Measurements from ENCODE around the genes ARHGAP11A, SCG5 and GOLGA8B.

DNA sequence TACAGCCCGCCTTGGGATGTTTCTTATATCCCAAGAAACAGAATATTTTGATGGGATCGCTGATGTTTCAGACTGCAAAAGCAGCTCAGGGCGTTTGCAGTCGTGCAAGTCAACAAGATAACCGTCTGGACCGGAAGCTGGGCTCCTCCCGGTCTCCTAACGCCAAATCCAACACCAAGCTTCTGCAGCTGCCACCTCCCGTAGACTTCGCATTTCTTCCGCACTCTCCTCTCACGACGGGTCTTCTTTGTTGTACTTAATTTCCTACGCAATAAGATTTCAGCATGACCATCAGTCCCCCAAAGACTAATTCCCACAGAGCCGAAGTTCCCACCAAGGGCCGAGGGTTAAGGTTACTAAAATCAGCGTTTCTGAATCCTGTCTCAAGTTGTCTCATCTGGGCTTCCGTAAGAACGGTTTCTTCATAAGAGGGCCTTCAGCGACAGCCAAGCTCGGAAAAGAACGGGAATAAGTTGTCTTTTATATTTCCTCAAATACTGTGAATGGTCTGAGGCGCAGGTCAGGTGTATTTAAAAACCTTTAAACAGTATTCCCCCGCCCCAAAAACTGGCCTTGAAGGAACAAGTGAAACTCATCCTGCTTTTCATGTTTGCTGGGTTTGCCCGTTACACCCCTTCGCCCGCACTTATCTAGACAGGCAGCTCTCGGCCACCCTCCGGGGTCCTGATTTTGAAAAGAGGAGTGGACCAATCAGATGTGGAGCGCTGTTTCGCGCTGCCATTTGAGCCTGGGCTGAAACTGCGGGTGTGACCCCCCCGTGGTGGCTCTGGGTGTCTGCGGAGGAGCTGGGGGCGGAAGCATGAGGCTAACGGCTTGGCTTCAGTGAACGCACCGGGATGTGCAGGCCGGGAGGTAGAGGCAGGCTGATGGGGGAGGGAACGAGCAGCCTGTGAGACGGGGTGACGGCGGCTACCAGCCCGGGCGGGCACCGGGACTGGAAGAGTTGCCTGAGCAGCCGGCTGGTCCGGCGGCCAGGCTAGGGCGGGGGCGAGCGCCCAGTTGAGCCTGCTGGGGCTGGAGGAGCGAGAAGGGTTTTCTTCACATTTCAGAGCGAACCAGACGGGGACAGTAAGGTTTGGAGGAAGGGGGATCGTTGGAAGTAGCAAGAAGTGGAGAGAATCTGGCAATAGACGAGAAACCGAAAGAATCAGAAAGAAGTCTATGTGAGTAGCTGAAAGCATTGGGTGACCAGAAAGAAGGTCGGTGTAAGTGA lies at the start of gene ARHGAP11A:
TSS of gene ARHGAP11A (plus strand) at position 770 of the 1,234 bp plus-strand sequence.
- PRO-cap, result no peak

- PRO-cap, result no peak
Measured at GRCh38 chr15:32641291-32642185, at the start of gene SCG5. Gene SCG5, plus strand, starts transcription at chr15:32641710.

GRCh38 chr15:32670100-32670783 lies 28.7 kb downstream of the SCG5 start:
- PRO-cap, result no peak

DNA sequence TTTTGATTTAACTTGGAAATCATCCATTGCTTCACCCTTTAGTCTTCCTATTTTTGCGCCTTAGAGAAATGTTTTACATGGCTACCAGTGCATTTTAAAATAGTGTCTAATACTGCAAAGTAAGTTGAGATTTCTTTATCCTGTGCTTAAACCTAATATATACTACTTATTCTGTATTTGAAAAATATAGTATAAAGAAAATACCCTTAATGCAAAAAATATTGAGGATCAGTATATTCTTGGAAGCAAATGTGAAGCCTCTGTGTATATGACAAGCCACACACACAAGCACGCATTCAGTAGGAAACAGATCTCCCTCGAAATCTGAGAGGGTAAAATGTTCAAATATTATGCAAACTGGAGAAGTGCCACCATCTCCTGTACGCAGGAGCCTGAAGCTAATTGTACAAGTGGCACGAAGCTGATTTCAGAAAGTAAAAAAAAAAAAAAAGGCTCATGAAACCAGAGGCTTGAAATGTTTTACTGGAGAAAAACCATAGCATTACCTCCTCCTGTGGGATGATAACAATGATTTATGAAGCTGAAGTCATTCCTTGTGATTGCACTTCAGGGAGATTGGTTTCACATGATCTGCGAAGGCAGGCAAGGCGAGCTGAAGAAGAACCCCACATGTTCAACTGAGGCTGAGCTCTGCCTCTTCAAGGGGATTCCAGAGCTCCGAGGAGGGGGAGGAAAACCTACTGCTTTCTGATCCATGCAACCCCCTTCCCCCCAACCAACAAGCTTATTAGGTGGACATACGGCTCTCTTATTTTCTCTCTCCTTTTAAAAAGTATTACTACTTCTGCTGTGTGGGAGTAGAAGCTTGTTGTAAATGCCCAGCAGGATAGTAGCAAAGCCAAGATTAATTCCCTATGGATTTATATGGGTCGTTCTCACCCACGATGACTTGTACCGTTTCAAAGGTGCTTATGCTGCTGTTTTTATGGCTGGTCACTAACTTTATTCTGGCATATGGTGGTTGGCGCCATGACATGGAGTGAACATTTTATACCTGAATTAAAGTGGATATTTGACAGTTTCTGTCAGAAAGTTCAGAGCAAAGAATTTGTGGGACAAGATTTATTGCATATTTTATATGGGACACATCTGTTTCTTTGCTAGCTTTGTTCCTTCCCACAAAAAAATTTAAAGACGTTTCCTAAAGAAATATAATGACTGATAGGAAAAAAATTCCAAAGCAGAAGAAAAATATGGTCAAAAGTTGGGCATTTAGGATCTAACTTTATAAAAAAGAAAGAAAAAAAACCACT lies 101.1 kb downstream of the GREM1 start:
- PRO-cap, result no peak

DNA sequence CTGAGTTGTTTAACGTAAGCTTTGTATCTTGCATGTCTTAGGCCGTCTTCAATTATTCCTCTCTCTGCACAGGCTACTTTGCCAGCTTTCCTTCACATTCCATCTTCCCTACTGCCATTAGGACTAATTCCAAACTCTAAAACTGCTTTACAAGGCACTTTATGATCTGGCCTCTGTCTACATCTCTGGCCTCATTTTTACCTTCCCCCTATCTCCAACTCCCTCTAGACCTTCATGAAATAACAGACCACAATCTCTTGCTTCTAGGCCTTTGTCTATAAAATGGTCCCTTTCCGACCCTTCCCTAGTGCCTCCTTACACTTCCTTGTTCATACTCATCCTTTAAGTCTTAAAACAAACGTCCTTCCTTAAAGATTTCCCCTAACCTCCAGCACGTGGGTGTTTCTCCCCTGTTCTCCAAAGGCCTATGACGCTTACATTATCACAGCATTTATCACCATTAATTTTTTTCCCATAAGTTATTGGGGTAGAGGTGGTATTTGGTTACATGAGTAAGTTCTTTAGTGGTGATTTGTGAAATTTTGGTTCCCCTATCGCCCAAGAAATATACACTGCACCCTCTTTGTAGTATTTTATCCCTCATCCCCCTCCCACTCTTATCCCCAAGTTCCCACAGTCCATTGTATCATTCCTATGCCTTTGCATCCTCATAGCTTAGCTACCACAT lies 171.7 kb downstream of the GREM1 start:
- PRO-cap, result no peak

- PRO-cap, result no peak
Measured at GRCh38 chr15:33007146-33007919, 187.2 kb downstream of the FMN1 start.

DNA sequence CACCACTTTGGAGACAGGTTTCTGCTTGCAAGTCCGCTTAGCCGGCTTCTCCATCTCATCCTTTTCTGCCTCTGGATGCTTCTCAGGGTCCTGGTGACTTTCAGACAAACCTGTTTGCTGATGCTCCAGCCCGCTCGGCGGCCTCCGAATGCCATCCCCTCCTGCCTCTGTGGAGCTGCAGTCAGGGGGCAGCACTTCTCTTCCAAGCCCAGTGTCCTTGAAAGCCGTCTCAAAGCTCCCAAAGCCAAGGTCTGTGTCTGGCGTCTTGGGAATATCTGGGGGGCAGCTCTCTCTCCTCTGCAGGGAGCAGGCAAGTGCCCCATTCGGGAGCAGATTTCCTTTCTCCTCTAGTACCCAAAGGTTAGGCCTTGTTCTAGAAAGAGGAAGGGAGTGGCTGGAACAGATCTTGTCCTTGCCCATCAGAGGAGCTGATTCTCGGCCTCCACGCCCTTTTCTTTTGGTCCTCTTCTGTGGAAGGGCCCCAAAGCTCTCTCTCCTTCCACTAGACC lies 40.5 kb downstream of the FMN1 start:
- PRO-cap, result no peak

GRCh38 chr15:33194065-33194574 lies 394 bp downstream of the FMN1 start:
- PRO-cap, result no peak

DNA sequence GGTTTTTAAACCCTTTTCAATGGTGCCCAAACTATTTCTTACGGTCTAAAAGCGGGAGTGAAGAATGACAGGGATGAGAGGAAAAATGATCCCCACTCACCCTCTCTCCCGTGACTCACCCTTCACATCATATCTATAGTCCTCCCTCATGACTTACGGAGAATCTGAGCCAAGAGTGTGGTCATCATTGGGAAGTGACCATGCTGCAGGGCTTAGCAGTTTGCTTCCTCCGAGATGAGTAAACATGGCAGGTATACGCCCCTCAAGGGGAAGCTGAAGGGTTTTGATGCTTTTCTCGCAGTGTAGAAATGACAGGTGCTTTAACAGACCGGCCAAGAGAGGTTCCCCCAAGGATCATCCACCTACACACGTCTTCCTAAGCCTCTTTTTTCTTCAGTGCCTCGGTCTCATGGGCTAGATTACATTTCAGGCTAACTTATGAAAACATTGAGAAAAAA lies 274.1 kb downstream of the RYR3 start:
- PRO-cap, result no peak

GRCh38 chr15:34582233-34583394 lies 837 bp downstream of the GOLGA8B start:
- PRO-cap, result bidirectional peak, plus-strand start at chr15:34582894, minus-strand start at chr15:34582865

- PRO-cap, result no peak
Measured at GRCh38 chr15:34583395-34584341, at the start of gene GOLGA8B. Gene GOLGA8B, minus strand, starts transcription at chr15:34583651.

- PRO-cap, result unidirectional peak, plus-strand start at chr15:34799461
Measured at GRCh38 chr15:34799175-34799806, 3.9 kb upstream of the ACTC1 start.

DNA sequence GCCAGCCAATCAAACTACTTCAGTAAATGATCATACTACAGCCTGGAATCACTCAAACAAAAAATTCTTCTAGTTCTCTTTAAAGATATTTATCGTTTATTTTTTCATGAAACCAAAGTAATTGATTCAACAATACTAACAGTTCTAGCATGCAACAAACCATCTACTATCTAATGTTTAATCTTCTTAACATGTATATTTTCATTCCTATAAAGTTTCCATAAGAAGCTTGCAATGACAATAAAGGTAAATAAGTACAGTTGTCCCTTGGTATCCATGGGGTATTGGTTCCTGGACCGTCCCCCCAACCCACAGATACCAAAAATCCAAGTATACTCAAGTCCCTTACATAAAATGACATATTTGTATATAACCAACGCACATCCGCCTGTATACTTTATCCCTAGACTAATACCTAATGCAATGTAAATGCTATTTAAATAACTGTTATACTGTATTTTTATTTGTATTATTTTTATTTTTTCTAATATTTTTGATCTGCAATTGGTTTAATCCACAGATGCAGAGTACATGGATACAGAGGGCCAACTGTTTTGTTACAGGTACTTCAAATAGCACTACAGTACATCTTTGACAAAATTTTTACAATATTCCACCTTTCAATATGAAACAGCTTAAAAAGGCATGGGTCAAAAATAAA lies 9.1 kb upstream of the AQR start:
- PRO-cap, result no peak

DNA sequence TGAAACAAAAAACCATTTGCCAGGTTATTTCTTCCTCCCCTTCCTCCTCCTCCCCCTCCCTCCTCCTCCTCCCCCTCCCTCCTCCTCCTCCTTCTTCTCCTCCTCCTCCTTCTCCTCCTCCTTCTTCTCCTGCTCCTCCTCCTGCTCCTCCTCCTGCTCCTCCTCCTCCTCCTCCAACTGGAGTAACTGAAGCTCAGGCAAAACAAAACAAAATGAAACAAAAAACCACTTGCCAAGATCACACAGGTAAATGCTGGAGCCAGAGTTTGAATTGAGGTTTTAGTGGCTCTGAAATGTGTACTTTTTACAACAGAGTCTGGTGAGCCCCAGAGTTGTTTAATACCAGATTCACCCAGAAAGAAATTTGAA lies 31.3 kb upstream of the ZNF770 start:
- PRO-cap, result no peak

DNA sequence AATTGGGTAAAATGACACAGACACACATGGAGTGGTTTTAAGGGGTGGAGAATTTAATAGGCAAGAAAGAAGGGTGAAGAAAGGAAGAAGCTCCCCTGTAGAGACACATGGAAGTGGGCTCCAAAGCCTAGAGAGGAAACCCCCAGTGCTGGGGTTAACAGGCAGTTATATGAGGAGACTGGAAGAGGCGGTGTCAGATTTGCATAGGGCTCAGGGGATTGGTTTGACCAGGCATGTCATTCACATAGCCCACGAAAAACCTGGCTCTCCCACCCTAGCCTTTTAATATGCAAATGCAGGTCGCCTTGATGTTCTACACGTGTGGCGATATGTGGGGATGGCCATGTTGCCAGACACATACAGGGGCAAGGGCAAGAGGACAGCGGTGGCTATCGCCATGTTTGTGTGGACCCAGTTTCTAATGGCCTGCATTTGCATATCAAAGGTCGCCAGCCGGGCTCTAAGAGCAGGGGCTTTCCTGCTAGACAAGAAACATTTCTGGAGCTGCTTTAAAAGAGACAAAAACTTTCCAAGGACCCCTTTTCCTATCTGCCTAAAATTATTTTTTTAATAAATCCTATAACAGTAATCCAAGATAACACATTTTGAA lies 2.0 kb upstream of the DPH6 start:
- PRO-cap, result no peak

DNA sequence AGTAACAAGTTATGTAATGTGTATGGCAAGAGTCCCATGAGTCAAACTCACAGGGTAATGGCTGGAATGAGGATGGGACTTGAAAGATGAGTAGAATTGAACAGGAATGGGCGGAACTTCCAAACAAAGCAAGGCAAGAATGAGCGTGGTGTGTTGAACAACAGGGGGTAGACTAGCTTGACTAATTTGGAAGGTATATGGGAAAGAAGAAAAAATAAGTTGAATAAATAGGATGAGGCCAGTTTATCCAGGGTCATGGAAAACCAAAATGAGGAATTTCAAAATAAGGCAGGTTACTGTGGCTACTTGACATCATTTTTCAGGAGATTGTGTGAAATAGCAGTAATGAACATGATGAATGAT lies 2.5 kb upstream of the DPH6 start:
- PRO-cap, result no peak

GRCh38 chr15:35665686-35666566 lies 120.0 kb upstream of the DPH6 start:
- PRO-cap, result no peak

DNA sequence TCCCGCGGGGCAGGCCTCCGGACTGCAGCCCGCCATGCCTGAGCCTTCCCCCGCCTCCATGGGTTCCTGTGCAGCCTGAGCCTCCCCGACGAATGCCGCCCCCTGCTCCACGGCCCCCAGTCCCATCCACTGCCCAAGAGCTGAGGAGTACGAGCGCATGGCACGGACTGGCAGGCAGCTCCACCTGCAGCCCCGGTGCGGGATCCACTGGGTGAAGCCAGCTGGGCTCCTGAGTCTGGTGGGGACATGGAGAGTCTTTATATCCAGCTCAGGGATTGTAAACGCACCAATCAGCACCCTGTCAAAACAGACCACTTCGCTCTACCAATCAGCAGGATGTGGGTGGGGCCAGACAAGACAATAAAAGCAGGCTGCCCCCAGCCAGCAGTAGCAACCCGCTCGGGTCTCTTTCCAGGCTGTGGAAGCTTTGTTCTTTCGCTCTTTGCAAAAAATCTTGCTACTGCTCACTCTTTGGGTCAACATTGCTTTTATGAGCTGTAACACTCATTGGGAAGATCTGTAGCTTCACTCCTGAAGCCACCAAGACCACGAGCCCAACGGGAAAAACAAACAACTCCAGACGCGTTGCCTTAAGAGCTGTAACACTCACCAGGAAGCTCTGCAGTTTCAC lies 501.3 kb upstream of the DPH6 start:
- PRO-cap, result no peak

DNA sequence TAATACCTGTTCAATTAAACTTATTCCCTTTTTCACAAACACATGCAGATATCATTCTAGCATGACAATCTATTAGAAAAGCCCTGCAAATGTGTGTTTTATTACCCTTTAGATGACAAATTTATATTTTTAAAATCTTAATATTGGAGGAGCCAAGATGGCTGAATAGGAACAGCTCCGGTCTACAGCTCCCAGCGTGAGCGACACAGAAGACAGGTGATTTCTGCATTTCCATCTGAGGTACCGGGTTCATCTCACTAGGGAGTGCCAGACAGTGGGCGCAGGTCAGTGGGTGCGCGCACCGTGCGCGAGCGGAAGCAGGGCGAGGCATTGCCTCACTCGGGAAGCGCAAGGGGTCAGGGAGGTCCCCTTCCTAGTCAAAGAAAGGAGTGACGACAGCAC lies 384.2 kb upstream of the CDIN1 start:
- PRO-cap, result no peak

GRCh38 chr15:36449163-36449636 lies 130.2 kb upstream of the CDIN1 start:
- PRO-cap, result no peak